Frontal cortex (tissue), 2 donors: ENCODE results near the gene ANGPTL1.

GRCh38 chr1:176177154-176177718 lies 29.9 kb downstream of the COP1 start:
- RAMPAGE, long total RNA, result no peak

- RAMPAGE, long total RNA, result no peak
Measured at GRCh38 chr1:176522534-176522878, 59.5 kb downstream of the PAPPA2 start.

GRCh38 chr1:176786512-176786835 lies 323.5 kb downstream of the PAPPA2 start:
- RAMPAGE, long total RNA, result no peak

DNA sequence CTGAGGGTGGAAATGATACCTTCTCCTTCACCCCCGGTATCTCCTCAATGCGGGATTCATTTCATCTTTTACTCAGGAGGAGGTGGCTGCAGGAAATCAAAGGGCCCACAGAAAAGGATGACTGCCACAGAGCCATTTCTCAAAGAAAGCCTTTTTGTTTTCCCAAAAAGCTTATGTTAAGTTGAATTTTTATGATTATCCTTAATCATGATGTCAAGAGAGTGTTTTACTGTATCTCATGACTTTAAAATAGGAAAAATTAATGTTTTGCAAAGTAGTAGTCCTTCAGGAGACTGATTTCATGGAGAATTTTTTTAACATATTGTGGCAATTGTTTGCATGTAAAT lies 332.3 kb downstream of the PAPPA2 start:
- RAMPAGE, long total RNA, result no peak

DNA sequence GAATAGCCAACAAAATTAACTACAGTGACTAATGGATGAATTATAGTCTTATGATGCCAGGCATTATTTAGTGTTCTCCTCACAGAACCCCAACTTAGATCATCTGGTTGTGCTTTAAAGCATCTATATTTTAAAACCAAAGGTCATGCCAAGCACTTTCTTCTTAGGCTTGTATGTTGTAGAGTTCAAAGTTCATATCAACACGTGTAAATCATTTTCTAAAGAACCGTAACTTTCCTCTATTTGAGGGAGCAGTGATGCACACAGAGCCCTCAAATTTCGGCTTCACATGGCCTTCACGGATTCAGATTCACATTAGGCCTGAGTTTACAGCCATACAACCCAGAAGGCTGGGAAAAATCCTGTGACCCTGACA lies 52.0 kb upstream of the SEC16B start:
- RAMPAGE, long total RNA, result no peak

DNA sequence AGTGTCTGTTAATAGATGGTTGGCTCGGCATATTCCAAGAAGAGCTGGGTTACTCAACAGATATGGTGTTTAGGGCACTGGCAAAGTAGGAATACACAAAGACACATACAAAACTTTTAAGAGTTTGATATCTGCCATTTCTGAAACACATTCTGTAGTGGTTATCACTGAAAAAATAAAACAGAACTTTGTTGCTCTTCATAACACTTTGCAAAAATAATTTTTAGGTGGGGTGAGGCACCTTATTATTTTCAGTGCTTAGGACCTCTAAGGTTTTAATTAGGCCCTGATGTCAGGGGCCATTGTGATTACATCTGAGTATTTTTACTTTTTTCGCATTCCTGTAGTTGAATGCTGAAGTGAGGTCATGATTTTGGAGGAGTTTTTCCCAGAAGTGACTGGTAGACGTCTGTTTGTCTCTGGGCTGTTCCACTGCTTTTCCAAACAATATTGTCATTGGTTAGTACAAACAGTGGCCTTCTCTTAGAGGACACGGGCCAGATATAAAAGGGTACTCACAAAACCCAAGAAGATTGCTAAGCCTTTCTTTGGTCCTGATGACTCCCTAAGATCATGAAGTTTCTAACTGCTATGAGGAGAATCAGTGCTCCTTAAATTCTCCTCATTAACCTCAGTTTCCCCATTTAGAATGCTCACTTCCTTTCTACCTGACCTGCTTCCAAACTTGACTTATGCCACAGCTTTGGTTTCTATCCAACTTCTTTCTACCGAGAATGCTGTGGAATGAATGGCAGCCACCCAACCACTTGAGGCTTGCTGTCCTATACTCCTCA lies 7.6 kb upstream of the RASAL2 start:
- RAMPAGE, long total RNA, result no peak

DNA sequence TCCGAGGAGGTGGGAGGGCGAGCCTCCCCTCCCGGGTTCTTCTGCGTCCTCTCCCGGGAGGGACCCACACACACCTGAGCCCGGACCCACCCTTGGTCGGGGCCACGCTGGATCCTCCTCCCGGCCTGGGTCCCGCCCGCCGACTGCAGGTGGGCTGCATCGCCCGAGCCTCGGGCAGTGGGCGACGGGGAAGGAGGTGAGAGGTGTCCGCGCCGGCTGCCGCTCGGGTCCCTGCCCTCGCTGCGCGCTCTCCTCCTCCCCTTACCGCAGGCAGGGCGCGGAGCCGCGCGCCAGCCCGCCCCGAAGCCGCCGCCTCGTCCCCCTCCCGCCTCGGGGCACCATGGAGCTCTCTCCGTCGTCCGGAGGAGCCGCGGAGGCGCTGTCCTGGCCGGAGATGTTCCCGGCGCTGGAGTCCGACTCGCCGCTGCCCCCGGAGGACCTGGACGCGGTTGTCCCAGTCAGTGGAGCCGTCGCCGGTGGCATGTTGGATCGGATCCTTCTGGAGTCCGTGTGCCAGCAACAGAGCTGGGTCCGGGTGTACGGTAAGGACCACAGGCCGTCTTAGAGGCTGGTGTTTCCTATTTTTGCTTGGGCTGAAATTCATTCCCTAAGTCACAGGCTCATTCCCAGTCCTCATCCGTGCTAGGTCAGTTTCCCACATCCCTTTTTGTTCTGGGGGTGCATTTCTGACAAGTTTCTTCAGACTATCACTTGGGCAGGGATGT lies 411 bp downstream of the RASAL2 start:
- RAMPAGE, long total RNA, result no peak

GRCh38 chr1:178283316-178283980 lies 189.5 kb downstream of the RASAL2 start:
- RAMPAGE, long total RNA, result no peak

DNA sequence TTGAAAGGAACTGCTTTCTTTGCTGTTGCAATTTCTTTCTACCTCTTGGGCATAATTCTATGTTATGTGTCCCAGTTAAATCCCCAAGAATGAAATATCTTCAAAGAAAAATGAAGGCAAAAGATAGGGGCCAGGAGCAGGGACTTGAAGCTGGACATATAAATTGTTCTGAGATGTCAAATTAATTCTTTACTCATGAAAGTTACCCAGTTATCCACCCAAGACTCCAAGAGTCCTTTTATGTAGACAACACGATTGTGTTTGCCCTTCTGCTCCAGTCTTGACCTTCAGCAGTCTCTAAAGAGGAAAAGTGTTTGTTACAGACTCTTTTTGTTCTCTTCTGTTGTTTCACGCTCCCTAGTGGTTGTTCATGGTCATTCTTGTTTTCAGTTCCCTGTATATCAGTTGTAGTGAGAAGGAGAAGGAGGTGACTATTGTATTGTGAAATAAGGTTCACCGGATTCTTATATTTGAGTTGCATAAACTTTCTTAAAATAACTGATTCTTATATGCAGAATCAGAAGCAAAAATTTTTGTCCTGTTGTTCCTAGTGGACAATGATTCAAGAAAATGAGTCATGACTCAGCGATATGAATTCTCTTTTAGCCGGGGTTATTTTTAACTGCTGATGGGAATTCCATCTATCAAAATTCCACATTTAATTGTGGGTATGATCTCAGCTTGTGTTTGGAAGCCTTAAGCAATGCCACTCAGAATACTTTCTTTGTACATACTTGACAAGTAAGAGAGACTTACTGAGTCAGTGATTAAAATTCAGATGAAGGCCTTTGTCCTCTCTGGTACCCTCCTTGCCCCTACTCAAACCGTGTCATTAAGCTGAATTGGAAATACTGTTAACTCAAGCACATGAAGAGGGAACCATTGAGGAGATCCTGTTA lies 152.2 kb downstream of the CLEC20A start:
- RAMPAGE, long total RNA, result no peak

DNA sequence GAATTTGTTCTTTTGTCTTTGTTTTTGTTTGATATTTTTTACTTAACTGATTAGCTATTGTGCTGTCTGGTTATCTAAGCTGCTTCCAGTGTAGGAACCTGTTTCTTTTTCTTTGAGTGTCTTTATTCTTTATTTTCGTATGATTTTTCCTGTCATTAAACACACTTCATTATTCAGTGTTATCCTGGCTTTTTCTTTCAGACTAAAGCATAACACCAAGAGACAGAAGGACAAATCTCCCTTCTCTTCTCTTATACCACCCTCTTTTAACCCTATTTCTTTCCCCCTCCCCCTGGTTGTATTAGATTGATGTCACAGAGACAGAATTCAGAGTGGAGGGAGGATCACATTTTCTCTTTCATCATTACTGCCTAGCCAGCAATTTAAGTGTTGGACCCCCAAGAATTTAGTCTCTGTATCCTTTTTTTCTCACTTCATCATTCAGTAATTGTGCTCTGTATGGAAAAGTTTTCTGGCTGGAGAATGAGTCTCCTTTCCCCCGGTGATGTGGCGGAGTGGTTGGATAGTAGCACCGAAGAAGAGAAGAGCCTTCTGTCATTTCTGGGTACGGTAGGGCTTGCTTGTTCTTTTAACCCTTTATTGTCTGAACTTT lies 124.9 kb downstream of the CLEC20A start:
- RAMPAGE, long total RNA, result no peak

DNA sequence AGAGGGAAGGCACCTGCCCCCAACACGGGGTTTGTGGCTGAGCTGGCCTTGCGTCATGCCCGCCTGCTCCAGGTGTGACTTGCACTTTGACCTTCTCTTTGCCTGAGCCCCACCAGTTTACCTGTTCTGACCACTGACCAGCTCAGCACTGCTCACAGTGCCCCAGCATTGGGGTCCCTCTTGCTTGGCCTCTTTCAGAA lies 24.7 kb downstream of the TEX35 start:
- RAMPAGE, long total RNA, result no peak

GRCh38 chr1:178541738-178542472 lies 29.0 kb downstream of the TEX35 start:
- RAMPAGE, long total RNA, result no peak

DNA sequence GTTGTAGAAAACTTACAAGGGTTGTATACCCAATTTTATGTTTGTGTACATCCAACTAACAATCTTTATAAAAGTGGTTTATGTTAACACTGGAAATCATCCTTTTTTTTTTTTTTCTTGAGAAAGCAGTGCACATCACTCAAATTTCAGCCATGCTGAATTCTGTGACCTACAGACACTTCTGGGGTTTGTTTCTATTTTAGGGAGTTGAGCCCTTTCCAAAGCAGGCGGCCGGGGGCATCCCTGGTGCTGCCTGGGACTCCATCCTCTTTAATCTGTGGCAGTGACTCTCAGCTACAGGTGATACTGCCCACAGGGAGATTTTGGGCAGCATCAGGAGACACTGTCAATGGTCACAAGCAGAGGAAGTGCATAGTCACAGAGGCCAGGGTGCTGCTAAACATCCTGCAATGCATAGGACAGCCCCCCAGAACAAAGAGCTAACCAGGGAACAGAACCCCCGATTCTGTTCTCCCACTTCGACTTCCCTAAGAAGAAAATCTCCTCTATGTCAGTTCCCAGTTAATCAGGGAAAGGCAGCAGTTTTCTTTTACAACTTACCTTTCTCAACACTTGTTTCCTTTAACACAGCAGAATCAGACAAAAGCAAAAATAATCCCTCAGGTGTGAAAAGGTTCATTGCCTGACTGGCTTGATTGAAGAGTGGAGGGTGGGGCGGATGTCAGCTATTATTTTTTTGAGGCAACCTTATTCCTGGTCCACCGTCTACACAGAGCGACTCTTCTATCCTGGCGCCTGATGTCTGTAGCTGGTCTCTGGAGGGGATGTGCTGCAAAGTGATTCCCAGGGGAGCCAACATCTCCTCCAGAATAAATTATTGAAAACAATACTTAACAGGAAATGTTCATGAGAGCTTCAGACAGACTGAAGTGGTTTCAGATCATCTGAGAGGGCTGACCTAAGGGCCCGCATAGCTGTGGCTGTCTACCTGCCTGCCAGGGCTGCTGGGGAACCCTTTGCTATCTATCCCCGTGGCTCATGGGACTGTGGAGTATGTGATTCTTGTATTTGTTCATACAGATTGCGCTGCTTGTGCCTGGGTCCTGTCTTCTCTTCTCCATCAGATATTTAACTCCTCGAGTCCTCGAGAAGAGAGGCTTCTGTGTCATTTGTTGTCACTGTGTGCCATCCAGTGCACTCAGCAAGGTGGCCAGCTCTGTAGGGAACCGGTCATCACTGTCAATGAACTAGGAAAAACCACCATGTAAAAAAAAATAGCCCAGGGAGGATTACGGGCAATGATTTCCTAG lies 66.5 kb downstream of the TEX35 start:
- RAMPAGE, long total RNA, result no peak

DNA sequence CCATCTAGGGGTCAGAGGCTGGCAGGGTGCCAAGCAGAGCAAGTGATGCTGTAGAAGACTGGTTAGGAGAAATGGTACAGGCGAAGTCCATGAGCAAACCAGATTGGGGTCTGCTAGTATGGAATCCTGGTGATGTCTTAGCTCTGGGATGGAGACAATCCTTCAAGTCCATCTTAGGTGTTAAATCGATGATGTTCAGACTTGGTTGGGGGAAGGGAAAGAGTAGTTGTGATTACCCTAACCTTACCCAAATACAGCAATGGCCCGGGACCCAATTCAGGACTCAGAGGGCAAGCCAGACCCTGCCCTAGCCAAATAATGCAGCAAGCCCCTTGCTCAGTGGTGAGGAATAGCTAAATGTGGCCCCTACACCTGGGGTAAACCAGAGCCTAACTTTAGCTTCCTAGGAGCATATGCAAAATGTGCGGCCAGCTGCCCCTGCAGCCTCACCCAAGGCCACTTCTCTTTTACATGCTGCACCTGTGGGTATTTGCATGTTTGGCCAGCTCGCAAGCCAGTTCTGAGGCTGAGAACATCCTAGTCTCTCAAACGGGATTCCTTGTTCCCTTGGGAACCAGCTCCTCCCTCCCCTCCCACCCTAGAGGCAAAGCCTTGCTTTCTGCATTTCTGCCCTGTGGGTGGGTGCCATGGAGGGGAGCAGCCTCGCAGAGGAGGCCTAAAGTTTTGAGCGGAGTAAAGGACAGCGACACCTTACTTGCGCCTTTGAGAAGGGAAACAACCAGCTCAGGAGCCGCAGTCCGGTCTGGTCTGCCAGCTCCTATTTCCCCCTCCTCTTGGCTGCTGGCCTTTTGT lies 68.3 kb downstream of the TEX35 start:
- RAMPAGE, long total RNA, result no peak

GRCh38 chr1:178605765-178606024 lies 92.8 kb downstream of the TEX35 start:
- RAMPAGE, long total RNA, result no peak

- RAMPAGE, long total RNA, result no peak
Measured at GRCh38 chr1:178652957-178653664, 71.9 kb upstream of the RALGPS2 start.

- RAMPAGE, long total RNA, result no peak
Measured at GRCh38 chr1:178870793-178871648, at the start of gene ANGPTL1. ANGPTL1 (minus strand) TSS chr1:178871077.

GRCh38 chr1:179118522-179119049 lies 36.7 kb downstream of the TOR3A start:
- RAMPAGE, long total RNA, result no peak

DNA sequence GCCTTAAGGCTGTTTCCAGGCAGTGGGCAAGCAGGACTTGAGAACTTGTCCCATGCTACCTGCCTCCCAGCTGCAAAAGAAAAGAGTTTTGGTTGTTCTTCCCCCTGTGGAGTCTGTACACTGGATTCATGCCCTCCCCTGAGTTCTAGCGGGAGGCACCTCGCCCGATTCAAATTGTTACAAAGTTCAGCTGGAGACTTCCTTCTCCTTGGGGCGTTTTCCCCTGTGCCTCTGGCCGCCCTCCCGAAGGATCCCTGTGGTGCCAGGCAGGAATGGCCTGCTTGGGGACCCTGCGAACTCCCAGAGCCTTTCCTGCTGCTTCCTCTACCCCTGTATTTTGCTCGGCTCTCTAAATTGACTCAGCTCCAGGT lies 58.5 kb downstream of the NPHS2 start:
- RAMPAGE, long total RNA, result no peak

- RAMPAGE, long total RNA, result no peak
Measured at GRCh38 chr1:179881793-179882038, 369 bp upstream of the TOR1AIP1 start.